Neural progenitor cell (in vitro differentiated cells): ENCODE data around the genes ABTB3, SART3 and SELPLG.

DNA sequence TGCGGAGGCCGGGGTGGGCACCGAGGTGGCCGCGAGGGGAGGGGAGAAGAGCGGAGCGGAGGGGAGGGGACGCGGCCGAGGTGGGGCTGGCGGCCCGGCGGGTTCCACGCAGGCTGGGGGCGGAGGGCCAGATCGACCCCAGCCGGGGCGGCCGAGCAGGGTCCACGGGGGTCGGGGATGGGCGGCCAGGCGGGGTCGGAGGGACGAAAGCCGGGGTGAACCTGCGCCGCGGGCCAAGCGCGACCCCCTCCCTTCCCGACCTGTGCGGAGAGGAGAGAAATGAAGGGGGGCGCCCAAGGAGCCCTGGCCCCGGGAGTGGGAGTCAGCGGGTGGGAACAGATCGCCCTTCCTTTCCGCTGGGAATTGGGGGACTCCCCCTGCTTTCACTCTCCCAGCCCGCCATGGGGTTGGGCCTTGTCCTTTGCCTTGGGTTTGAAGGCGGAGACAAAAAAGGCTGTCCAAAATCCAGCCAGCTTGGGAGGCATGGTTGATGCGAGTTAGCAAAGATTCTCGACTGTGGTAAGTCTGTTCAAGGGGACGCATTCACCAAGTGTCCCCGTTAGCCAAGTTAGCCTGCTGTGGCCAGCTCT lies 516 bp upstream of the CKAP4 start:
- RAMPAGE, long total RNA = no peak

- RAMPAGE, long total RNA = no peak
Measured at GRCh38 chr12:106248831-106249146, 969 bp upstream of the CKAP4 start.

- RAMPAGE, long total RNA = no peak
Measured at GRCh38 chr12:106288391-106288784, 14.1 kb upstream of the TCP11L2 start.

- RAMPAGE, long total RNA = no peak
Measured at GRCh38 chr12:106321245-106321943, 18.9 kb downstream of the TCP11L2 start.

GRCh38 chr12:106358199-106358851 lies 777 bp downstream of the POLR3B start:
- RAMPAGE, long total RNA = no peak

DNA sequence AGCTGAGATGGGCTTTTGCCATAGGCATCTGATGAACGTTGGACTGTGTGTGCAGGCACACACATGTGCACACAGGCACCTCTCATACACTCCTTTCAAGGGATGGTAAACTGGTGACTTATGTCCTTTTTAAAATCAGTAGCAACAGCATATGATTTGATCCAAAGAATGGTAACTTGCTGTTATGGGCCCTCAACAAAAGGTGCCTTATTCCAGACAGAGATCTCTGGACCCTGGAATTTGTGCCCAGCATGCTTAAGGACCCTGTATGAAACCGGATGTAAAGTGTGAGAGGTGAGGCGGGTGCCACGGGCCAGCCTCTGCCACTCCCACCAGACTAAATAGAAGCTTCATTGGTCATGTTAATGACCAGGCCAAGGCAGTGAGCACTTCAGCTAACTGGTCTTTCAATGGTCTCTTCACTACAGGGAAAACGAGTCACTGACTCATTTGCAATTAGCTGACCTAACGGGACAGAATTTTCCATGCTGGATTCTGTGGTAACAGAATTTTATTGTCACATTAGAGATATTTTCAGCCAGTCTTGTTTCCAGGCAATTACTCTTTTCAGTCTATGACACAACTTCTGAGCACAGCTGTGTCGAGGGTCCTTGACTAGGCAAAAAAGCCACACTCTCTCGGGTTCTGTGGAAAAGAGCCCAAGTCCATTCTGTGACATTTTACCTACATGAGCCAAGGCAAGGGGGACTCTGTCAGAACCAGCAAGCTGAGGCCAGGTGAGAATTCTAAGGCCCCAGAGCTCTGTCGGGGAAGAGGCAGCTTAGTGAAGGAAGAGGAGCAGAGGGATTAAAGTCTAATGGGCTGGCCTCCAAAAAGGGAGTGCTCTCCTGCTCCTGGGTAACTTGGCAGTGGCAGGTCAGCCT lies 16.4 kb upstream of the RIC8B start:
- RAMPAGE, long total RNA = no peak

GRCh38 chr12:106840028-106840634 lies 65.6 kb downstream of the RIC8B start:
- RAMPAGE, long total RNA = no peak

- RAMPAGE, long total RNA = no peak
Measured at GRCh38 chr12:107110016-107110488, 16.7 kb upstream of the CRY1 start.

DNA sequence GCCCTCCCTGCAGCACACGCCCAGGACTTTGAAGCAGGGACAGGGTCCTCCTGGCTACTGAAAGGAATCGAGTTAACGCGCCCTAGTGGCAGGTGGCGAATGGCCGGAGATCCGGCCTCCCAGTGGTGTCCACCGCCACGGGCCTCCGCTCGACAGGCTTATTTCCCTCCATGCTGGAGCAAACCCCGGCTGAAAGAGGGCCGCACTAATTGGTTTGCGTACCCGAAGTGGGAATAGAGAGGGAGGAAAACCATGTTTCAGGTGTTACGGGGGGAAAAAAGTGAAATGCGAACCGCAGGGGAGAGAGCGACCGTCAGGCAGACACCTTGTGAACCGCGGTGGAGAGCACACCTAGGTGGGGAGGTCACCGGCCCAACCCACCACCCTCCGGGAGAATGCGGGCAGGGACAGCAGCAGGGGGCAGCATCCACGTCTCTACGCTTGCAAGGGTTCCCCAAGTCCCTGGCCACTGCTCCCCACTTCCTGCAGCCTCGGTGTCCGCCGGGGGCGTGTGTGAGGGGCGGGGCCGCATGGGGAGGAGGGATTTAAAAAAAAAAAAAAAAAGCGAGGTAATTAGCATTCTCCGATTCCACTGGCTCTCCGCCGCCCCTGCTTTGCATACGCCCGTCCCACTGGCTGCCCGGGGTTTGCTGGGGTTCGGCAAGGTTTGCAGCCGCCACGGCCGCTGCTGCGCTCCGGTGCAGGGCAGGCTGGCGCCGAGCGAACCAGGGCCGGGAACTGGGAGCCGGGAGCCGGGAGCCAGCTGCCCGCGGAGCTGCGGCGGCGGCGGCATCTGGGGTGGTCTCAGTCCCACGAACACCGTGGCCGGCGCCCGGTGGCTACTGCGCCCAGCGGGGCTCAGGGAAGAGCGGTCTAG lies at the start of gene ABTB3:
TSS of gene ABTB3 (plus strand) at position 676 of the 877 bp plus-strand sequence.
- RAMPAGE, long total RNA = no peak

DNA sequence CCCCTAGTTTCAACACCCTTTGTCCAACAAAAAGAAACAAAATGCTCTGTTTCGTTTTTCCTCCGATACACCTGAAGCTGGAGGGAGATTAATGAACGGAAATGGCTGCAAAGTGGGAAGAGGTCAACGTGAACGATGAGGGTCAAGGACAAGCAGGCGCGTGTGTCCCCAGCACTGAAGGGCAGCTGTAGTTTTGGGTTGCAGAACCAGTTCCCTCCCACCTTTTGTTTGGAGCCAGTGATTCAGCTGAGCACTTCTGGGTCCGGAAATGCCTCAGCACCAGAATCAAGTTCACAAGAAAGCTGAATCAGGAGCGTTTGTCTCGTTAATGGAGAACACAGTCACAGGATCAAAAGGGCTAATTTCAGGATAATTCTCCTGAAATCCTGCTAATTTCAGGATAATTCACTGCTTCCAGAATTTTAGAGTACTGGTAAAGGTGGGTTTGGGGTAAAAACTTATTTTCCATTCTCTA lies 51.0 kb upstream of the PWP1 start:
- RAMPAGE, long total RNA = no peak

DNA sequence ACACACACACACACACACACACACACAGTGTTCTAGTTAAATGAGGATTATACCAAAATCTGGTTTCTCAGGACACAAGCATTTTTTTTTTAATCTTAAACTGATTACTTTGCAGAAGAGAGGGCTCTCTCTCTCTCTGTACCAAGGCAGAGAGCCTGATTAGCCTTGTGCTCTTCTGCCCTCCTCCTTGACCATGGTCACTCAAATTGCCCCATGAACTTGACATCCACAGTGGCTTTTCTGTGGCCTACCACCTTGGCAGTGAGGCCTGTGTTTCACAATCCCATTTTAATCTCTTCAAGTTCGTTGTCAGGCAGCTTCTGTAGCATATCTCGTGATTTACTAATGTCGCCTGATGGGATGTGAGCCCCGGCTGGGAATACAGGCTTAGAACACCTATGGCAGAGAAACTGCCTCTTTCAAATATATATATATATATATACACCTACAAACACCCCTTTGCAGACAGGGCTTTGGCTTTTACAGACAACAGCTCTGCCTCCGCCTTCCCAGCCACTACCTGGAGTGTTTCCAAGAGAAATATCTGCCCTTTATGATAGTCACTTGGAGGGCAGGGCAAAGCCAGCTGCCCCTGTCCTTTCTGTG lies 30.7 kb upstream of the PWP1 start:
- RAMPAGE, long total RNA = no peak

- RAMPAGE, long total RNA = no peak
Measured at GRCh38 chr12:107912458-107912990, 138.0 kb downstream of the ASCL4 start.

DNA sequence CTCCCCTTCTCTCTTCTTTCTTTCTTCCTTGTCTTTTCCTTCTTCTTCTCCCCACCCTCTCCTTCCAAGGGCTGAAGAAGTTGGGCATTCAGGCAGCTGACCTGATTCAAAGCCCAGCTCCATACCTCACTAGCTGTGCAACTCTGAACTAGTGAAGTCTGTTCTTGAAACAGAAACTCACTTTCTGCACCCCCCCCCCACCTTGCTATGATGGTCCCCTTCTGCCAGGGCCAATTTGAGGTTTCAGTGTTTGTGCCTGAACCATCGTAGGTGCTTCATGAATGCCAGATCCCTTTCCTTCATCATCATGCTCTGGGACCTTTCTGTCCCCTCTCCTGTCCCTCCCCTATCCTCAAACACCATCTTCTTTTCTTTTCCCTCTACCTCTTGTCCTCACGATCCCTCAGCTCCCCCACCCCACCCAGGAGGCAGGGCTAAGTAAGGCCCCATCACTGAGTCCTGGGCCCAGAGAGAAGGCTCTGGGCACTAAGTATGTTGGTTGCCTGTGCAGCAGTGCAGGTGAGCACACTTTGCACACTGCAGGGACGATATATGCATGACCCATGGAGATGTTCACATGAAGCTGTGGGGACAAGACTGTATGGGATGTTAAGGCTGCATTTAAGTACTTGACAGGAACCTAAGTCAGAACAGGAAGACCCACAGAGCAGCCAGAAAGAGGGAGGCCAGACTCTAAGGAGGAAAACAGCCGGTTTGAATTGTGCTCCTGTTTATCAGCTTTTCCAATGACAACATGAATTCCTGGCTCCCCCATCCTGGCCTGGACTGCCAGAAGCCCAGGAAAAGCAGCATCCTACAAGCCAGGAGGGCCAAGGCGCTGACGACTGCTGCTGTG lies 50.1 kb downstream of the CMKLR1 start:
- RAMPAGE, long total RNA = no peak

GRCh38 chr12:108291163-108291571 lies 47.9 kb downstream of the CMKLR1 start:
- RAMPAGE, long total RNA = no peak

- RAMPAGE, long total RNA = no peak
Measured at GRCh38 chr12:108332553-108333220, 6.4 kb downstream of the CMKLR1 start.

- RAMPAGE, long total RNA = no peak
Measured at GRCh38 chr12:108340096-108340504, 989 bp upstream of the CMKLR1 start.

DNA sequence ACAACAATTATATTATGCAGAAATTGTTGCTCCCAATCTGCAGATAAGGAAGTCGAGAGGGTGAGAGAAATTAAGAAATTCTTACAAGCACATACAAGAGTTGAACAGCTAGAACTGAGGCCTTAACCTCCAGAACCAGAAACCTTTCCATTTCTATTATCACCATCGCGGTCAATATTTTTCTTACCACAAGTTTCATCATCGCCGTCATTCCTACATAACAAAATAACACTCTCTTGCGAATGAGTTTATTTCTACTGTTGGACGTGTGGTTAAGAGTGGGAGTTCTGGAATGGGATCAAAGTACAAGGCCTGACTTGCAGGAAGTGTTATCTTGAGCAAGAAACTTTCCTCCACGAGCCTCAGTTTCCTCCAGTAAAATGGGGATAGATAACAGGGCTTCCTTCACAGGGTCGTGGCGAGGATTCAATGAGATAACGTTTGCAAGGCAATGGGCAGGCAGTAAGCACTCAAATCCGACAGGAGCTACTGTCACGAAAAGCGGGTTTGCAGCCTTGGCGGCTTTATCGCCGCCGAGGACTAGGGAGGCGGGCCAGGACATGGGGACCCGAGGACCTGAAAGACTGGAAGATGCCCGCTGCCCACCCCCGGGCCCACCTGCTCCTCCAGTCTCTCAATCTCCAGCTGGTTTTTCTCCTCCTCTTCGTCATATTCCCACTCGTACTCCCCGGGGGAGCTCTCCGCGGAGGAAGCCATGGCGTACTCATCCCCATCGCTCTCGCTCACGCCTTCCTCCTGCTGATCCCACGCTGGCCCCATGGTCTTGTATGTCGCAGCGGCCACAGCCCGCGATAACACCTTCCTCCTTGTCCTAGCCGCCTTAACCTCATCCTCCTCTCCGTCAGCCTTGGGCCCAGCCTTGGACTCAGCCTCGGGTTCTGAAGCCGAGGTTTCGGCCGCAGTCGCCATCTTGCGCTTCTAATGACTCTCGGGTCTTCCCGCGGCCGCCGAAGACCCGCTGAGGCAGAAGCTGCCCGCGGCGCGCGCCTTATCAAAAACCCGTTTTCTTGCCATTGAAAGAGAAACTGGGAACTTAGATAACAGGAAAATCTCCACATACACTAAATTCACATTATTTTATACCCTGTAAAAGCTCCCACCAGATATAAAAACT lies at the start of gene SART3:
TSS of gene SART3 (minus strand) at position 949 of the 1,135 bp plus-strand sequence.
- RAMPAGE, long total RNA = start-site peak on the minus strand centred at position 948 of the sequence, 8 bp wide, 145 and 249 reads in 2 replicates

DNA sequence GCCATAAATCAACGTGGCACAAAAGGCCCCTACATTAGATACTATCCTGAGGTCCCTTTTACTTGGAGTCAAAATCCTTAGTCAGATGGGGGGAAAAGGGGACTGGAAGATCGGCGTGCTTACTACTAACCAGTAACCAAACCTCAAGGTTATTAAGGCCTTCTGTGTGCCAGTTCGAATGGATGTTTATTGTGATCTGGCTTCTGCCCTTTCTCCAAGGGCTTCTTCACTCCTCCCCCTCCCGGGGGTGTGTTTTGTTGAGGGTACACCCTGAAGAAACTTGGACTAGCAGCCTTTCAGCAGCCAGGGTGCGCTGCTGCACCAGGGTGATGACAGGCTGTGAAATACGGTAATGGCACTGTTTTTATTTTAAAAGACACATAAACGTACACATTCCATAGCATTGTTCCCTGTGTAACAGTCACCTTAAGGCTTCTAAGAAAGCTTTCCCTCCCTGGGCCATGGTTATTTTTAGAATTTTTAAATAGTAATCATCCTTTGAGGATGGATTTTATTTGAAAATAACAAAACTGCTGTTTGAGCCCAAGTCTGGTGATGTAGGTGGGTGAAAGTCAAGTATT lies 1.1 kb downstream of the ISCU start:
- RAMPAGE, long total RNA = no peak

DNA sequence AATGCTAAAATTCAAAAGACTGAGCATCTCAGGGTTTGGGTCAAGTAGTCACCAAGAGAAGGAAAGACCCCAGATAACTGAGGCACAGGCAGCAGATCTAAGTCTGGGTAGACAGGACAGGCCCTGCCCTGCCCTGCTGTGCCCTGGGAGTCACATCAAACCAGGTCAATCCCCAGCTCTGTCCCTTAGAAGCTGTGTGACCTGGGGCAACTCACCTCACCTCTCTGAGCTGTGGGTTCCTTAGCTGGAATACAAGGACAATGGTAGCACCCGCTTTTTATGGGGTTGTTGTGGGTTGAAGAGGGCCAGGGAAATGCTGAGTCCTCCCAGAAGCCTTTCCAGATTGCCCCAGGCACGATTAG lies 3.3 kb downstream of the SELPLG start:
- RAMPAGE, long total RNA = no peak

DNA sequence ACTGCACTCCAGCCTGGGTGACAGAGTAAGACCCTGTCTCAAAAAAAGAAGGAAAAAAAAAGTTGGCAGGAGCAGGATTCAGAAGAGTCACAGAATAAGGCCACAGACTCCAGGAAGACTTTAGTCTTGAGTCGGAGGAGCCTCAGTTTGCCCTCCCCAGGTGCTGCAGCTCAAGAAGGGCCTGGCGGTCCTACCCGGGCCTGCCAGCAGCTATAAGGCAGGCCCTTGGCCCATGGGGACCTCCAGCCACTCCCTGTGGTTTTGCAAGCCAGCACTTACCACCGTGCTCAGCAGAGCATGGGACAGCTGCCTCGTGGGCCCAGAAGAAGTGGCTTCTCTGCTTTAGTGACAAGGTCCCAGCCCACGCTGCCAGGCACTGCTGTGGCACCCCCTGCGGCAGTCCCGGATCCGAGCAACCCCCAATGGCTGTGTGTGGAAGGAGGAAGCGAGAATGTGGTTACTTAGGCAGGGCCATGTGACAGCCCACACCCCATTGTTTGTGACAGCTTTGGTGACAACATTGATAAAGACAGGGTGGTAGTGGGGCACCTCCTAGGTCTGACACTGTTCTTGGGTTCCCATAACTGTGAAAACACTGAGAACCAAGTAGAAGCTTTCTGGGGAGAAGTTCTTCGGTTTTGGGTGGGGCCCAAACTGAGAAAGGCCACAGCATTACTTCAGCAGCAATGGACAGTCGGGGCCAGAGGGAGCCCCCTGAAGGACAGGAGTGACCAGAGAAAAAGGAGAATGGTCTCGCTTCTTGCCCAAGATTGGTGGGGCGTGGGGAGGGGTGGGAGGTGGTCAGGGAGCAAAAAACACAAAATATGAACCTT lies at the start of gene SELPLG:
TSS of gene SELPLG (minus strand) at position 434 of the 833 bp plus-strand sequence.
- RAMPAGE, long total RNA = no peak